Natural killer cell (primary cell): Measurements from ENCODE around the genes SLC22A13 and SLC22A14.

DNA sequence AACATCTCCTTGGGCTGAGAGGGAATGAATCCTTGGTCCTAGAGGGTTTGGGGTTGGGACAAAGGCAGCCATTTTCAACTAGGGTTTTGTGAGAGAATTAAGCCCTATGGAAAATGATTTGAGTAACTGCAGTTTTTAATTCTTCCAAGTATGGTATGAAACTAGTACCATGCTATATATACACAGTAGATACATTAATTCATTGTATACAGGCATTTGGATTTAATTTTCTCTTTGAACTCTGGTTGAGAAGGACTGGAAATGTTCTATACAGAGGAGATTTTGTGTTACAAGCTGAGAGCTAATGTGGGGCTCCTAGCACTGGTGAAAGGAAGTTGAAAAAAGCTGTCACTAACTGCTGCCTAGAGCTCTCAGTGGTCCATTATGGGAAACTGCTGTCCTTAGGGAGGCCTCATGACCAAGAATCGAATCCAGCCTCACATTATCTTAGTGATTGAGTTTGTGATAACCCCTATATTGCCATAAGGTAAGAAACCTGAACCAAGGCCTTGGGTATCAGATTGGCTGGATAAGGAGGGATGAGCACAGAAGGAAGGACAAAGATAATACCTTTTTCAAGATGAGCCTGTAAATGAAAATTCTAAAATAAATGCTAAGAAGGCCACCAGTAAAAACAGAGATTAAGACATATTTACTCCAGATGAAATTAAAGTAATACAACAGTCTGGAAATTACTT, 18.5 kb downstream of the GOLGA4 start:
- PRO-cap: no peak

GRCh38 chr3:37330200-37330968, 87.3 kb downstream of the GOLGA4 start:
- PRO-cap: no peak

DNA sequence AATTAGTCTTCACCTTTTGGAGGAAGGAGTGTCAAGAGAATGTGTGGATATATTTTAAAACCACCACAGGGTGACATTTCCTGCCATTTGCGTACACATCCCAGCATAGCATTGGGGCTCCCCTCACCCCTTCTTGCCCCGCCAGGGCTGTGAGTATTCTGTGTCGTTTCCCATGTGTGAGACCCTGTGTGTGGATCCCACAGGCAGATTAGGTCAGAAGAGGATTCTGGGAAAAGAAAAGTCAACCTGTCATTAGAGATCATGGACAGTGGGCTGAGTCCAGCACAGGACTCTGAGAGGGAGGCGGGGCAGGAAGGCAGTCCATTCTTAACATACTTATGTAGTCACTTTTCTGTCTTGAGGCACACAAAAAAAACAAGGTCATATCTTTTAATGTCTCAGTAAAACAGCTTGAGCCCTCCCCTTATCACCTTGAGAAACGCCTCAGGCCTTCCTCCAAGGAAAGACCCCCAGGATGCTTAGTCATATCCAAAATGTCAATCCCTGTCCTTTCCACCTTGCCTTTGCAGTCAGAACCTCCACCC, 9.8 kb upstream of the ITGA9 start:
- PRO-cap: no peak

DNA sequence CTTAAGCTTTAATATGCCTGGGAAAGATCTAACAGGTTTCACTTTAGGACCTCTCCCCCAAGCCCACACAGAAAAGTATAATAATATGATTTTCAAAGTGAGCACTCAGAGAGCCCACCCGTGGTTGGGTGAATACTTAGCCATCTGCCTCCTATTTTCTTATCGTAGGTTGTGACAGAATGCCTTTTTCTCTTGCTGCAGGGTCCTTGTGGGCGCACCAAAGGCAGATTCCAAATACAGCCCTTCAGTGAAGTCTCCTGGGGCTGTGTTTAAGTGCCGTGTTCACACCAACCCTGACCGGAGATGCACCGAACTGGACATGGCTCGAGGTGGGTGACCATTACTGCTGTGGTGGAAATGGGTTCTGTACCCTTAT, 18.9 kb downstream of the ITGA9 start:
- PRO-cap: no peak

- PRO-cap: no peak
Observed at GRCh38 chr3:37545586-37546014, 93.7 kb downstream of the ITGA9 start.

- PRO-cap: no peak
Observed at GRCh38 chr3:37588698-37589331, 136.9 kb downstream of the ITGA9 start.

GRCh38 chr3:37721668-37722189, 140.0 kb upstream of the CTDSPL start:
- PRO-cap: no peak

DNA sequence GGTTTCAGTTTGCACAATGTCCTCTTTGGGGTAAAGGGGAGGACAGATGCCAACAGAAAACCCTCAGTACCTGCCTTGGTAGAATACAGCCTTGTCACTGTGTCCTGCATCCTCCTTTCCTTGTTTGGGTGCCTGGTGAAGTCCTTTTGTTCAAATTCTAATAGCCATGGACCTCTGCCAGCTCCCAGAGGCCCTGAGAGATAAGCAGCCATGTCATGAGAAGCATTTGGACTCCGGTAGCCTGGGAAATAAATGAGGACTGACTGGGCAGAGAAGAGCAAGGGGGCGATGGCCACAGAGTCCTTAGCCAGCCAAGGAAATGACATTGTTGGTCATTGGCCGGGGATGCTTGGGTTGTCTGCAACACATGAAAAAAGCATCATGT, 90.8 kb upstream of the CTDSPL start:
- PRO-cap: no peak

GRCh38 chr3:37862673-37862921, 917 bp downstream of the CTDSPL start:
- PRO-cap: no peak

- PRO-cap: no peak
Observed at GRCh38 chr3:38004804-38005687, 14.5 kb downstream of the VILL start.

DNA sequence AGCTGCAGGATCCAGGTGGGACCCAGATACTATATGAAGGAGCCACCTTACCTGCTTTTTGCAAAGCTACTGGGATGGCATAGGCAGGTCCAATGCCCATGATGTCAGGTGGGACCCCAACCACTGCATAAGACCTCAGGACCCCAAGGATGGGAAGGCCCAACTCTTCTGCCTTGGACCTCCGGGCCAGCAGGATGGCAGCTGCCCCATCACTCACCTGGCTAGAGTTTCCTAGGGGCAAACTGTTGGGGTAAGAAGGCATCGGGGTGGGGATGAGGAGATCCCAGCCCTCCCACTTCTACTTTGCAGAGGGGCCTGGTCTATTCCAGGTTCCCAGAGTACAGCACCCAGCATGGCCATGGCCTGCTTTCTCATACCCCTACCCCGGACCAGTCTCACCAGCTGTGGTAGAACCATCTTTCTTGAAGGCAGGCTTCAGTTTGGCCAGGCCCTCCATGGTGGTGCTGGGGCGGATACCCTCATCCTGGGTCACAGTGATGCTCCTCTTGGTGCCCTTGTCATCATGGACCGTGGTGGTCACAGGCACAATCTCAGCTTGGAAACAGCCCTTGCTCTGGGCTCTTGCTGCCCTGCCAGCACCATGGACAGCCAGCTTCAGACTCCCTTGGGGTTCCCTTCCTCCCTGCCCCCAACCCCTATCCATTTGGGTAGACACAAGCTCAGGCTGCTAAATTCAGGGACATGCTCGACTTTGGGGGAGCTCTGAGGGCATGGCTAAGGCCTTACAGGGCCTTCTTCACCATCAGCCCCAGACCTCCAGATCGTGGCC, 10.6 kb downstream of the ACAA1 start:
- PRO-cap: no peak

- PRO-cap: no peak
Observed at GRCh38 chr3:38127589-38128218, 9.2 kb downstream of the ACAA1 start.

DNA sequence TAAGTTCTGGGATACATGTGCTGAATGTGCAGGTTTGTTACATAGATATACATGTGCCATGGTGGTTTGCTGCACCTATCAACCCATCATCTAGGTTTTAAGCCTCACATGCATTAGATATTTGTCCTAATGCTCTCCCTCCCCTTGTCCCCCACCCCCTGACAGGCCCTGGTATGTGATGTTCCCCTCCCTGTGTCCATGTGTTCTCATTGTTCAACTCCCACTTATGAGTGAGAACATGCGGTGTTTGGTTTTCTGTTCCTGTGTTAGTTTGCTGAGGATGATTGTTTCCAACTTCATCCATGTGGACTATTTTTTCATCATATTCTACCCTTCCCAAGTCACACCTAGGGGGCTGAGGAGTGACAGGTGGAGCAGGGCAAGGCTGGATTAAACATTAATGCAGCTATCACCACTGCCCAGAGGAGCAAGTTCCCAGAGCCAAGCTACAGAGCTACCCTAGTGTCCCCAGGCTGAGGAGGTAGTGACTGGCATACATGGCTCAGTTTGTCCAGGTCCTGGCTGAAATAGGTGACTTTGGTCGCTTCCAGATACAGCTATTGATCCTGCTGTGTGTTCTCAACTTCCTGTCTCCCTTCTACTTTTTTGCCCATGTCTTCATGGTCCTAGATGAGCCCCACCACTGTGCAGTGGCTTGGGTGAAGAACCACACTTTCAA, at the start of gene SLC22A13:
TSS of gene SLC22A13 (plus strand) at position 449 of the 679 bp plus-strand sequence.
- PRO-cap: no peak

GRCh38 chr3:38282109-38282418, at the start of gene SLC22A14:
Gene SLC22A14, plus strand, starts transcription at chr3:38282294.
- PRO-cap: no peak

GRCh38 chr3:38506694-38507673, 10.8 kb downstream of the EXOG start:
- PRO-cap: no peak

DNA sequence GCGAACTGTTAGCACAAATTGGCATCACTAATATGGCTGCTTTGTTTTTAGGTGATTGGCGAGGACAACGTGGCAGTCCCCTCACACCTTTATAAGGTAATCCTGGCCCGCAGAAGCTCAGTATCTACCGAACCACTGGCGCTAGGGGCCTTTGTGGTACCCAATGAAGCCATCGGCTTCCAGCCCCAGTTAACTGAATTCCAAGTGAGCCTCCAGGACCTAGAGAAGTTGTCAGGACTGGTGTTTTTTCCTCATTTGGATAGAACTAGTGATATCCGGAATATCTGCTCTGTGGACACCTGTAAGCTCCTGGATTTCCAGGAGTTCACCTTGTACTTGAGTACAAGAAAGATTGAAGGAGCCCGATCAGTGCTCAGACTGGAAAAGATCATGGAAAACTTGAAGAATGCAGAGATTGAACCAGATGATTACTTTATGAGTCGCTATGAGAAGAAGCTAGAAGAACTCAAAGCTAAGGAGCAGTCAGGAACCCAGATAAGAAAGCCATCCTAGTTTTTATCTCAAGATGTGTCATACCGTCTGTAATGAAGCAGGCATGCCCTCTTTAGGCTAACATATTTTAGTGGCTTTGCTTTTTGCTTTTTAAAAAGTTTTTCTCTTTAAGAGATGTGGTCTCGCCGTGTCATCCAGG, 27.8 kb downstream of the EXOG start:
- PRO-cap: no peak

- PRO-cap: no peak
Observed at GRCh38 chr3:38543384-38544049, 47.4 kb downstream of the EXOG start.

DNA sequence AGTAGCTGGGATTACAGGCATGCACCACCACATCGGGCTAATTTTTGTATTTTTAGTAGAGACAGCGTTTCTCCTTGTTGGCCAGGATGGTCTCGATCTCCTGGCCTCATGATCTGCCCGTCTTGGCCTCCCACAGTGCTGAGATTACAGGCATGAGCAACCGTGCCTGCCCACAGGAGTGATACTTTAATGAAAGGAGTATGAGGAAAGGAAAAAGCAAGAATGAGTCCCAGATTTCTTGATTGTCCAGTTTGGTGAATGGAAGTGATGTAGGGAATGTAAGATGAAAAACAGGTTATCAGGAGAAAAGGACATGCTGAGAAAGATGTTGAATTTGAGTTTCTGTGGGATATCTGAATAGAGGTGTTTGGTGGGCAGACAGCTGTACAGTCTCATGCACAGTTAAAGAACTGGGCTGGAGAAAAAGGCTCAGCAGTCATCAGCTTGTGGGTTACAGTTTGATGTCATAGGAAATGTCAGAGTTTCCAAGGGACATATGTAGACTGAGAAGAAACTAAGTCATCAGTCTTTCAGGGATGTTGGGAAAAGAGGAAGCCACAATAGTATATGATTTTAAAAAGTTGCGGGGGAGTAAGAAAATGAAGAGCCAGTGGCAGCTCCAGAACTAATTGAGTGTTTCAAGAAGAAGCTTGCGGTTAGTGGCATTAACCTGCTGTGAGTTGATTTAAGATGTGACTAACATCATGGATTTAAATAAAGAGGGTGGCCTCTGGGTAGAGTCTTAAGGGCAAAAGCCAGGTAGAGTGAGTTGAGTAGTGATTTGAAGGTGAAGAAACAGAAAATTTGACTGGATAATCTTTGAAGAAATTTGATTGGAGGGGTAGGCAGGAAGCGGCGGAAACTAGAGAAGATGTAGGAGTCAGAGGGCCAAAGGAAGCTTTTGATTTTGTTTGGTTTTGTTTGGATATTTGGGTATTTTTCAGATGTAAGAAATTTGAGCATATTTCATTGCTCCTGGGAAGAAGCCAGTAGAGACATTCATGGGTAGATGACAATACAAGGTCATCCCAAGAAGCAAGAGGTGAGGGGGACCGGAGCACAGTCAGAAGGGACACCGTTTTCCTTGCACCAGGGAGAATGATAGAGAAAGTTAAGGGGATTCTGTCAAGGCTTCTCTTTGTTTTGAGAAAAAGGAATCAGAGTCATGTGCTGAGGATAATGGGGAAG, 24.6 kb downstream of the GORASP1 start:
- PRO-cap: no peak

DNA sequence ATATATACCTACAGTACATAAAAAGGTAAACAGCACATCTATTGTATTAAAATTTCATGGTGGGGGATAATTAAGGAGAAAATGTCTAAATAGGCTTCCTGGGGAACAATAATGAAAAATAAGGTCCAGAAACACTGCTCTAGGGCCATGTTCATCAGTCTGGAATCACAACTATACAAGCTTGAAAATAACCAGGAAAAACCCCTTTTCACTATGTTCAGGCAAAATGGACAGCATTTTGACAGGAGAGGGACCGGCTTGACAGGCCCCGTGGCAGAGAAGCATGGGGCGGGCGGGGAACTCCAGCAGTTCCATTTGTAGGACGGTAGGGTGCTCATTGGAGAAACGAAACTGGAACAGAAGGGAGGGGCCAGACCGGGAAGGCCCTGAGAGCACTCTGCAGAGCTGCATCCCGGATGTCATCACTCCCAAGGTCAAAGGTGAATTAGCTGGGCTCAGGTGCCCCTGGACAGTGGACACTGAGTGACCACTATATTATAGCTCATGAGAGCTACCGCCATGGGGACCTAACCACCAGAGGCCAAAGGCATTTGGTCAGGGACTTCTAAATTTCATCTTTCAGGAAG, 7.4 kb downstream of the CSRNP1 start:
- PRO-cap: no peak

GRCh38 chr3:39146438-39147475, 6.6 kb downstream of the CSRNP1 start:
- PRO-cap: no peak